Peripheral blood mononuclear cell (primary cell): ENCODE data around the genes KREMEN2, MMP25 and ZNF200.

GRCh38 chr16:2955538-2956063 lies 8.5 kb upstream of the KREMEN2 start:
- PRO-cap, 8 experiments = no peak in any of the 8 experiments

- PRO-cap, 8 experiments = no peak in any of the 8 experiments
Observed at GRCh38 chr16:2963343-2964482, at the start of gene KREMEN2. Gene KREMEN2 (plus strand): TSS chr16:2964275.

DNA sequence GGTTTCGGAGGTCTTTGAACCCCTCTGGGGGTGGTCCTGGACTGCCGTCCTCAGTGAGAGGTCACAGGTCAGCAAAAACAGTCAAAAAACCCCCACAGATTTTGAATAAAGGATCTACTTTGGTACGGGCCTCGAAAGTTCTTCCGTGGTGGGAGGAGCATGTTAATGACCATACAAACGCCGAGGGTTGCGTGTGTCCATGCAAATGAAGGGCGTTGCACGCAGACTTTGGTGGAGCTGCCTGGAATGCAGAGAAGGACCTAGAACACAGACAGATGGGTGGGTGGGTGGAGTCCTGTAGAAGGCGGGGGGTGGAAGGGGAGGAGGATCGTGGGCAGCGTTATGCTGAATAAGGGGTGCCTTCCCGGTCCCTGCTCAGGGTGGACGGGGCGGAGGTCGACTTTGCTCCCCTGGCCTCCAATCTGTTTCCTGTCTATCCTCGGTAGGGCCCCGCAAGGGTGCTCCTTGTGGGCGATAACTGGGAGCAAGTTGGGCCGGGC lies 842 bp upstream of the PAQR4 start:
- PRO-cap, 8 experiments = no peak in any of the 8 experiments

GRCh38 chr16:2977411-2978113 lies 2.7 kb downstream of the PKMYT1 start:
- PRO-cap, 8 experiments = no peak in any of the 8 experiments

- PRO-cap, 8 experiments = peak in 6 of 8 experiments; most common plus-strand start chr16:3022027 (in 4); most common minus-strand start chr16:3021832 (in 5)
Observed at GRCh38 chr16:3021364-3022150, 1.4 kb downstream of the TNFRSF12A start.

- PRO-cap, 8 experiments = peak in 5 of 8 experiments; most common plus-strand start chr16:3022385 (in 2); most common minus-strand start chr16:3022438 (in 2)
Observed at GRCh38 chr16:3022151-3023059, 1.3 kb downstream of the HCFC1R1 start.

DNA sequence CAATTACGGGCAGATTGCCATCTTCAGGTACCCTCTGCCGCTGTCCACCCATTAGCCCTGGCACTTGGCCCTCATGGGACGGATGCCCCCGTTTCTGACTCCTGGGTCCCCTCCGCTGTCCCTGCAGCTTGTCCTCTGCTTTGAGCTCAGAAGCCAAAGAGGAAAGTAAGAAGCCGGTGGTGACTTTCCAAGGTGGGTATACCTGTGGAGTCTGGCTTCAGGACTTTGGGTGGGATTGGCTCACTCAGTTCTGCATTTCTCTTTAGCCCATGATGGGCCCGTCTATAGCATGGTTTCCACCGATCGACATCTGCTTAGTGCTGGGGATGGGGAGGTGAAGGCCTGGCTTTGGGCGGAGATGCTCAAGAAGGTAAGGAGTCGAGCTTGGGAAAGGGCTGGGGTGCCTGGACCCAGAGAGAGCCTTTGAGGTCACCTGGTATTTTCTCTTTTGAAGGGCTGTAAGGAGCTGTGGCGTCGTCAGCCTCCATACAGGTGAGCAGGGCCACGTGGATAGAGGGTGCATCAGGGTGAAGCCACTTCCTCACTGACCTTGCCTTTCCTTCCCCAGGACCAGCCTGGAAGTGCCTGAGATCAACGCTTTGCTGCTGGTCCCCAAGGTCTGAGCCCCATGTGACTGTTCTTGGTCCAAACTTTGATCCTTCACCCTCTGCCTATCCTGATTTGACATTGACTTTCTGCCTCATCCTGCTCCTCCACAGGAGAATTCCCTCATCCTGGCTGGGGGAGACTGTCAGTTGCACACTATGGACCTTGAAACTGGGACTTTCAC lies 2.2 kb downstream of the THOC6 start:
- PRO-cap, 8 experiments = peak in 2 of 8 experiments; most common plus-strand start position 376 of the sequence (in 1)

- PRO-cap, 8 experiments = peak in 7 of 8 experiments; most common plus-strand start chr16:3046643 (in 6); most common minus-strand start chr16:3046177 (in 1)
Observed at GRCh38 chr16:3046004-3046801, at the start of gene MMP25. Gene MMP25 (plus strand): TSS chr16:3046561.

GRCh38 chr16:3085913-3086366 lies 13.2 kb downstream of the ZSCAN10 start:
- PRO-cap, 8 experiments = peak in 4 of 8 experiments; most common plus-strand start chr16:3086209 (in 4)

GRCh38 chr16:3159841-3160455 lies 25.1 kb downstream of the ZNF213 start:
- PRO-cap, 8 experiments = peak in 1 of 8 experiments; most common minus-strand start chr16:3159920 (in 1)

DNA sequence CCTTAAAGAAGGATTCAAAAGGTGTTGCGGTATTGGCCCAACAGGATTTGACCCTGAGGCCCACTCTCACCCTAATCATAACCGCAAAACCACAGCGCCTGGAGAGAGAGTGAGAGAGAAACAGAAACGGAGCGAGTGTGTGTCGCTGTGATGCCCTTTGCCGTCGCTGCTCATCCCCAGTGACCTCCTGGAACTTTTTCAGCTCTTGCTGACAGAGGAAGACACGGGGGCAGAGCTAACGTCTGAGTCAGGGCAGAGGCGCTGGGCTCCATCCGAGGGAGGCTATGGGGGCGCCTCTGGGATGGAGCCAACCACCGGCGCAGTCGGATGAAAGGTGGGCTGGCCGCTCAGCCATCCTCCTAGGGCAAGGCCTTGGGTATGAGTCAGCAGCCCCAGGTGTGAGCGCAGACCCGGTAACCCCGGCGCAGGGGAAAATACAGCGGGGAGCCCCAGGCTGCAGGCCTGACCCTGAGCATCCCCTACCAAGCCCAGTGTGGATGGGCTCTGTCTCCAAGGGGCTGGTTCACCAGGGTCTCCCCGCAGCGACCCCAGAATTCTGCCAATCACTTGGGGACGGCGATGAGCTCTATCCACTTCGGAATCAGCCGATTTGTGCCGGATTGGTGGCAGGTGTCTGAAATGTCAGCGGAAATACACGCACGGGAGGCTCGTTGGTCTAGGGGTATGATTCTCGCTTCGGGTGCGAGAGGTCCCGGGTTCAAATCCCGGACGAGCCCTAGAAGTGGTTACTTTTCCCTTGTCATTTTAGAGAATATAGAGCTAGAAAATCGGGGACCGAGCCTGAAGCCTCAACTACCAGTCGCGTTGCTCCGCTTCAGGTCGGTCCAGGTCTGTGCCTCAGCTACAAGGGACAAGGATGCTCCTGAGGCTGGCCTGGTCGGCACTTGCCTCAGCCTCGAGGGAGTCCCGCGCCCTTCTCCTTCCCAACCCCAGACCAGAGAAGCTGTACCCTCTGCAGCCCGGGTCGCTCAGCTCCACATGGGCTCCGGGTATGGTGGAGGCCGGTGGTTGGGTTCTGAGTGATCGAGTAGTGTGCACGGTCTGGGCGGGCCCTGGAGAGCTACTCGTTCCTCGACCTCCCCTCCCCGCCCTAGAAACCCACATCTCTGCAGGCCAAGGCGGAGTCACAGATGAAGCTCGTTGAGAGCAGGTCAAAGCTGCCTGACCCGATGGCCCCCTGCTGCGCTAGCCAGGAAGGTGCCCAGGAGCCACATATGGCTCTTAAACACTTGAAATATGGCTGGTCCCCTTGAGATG lies 37.0 kb downstream of the ZNF213 start:
- PRO-cap, 8 experiments = peak in 2 of 8 experiments; most common plus-strand start position 405 of the sequence (in 1)

- PRO-cap, 8 experiments = no peak in any of the 8 experiments
Observed at GRCh38 chr16:3175499-3175957, 40.7 kb downstream of the ZNF213 start.

GRCh38 chr16:3234920-3235743 lies at the start of gene ZNF200:
Gene ZNF200 (minus strand): TSS chr16:3235158.
- PRO-cap, 8 experiments = peak in 8 of 8 experiments; most common plus-strand start chr16:3235234 (in 5); most common minus-strand start chr16:3235126 (in 8)

DNA sequence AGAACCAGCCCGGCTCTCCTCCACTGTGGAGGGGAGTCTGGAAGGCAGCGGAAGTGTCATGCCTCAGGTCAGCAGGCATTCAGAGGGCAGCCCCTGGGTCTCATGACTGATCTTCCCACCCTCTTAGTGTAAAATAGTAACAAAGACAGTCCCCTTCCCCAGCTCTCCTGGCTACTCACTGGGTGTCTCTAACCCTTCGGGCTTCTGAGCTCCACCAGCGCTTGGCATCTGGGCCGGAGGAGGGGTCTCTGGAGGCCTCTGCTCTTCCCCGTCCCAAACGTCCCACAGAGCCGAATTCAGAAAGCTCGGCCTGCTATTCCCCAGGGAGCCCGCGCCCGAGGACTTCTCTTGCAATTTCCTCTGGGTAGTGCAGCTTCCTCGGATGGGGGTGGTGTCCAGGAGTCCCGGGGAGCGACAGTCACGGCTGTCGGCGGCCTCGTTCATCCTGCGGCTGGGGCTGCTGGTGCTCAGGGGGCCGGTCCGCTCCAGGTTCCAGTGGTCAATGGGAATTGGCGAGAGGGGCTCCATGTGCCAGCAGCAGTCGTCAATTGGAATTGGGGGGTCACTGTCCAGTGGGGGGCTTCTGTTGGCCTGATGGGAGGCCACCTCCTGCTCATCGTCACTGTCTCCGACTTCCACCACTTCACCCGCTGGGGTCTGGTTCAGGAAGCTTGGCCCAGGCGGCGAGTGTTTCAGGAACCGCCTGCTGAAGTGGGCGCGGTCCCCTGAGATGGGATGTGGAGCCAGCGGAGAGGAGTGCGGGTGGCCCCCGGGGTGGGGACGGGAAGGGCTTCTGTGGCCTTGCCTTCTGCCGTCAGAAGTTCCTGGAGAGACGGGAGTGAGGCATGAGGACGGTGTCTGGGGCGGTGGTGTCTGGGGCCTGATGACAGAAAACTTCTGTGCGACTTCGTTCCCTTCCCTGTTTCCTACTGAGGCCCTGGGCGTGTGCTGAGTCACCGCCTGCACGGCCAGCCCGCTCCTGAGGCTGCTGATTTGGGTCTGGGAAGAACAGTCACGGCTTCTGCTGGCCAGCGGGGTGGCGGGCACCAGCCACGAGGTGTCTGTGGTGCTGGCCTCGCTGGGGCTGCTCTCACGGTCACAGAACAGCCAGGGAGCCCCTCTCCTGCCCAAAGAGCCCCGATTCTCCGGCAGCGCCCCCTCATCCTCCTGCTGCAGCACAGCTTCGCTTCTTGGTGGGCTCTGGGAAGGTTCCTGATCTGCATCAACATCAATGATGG lies 12.0 kb upstream of the NLRC3 start:
- PRO-cap, 8 experiments = no peak in any of the 8 experiments

DNA sequence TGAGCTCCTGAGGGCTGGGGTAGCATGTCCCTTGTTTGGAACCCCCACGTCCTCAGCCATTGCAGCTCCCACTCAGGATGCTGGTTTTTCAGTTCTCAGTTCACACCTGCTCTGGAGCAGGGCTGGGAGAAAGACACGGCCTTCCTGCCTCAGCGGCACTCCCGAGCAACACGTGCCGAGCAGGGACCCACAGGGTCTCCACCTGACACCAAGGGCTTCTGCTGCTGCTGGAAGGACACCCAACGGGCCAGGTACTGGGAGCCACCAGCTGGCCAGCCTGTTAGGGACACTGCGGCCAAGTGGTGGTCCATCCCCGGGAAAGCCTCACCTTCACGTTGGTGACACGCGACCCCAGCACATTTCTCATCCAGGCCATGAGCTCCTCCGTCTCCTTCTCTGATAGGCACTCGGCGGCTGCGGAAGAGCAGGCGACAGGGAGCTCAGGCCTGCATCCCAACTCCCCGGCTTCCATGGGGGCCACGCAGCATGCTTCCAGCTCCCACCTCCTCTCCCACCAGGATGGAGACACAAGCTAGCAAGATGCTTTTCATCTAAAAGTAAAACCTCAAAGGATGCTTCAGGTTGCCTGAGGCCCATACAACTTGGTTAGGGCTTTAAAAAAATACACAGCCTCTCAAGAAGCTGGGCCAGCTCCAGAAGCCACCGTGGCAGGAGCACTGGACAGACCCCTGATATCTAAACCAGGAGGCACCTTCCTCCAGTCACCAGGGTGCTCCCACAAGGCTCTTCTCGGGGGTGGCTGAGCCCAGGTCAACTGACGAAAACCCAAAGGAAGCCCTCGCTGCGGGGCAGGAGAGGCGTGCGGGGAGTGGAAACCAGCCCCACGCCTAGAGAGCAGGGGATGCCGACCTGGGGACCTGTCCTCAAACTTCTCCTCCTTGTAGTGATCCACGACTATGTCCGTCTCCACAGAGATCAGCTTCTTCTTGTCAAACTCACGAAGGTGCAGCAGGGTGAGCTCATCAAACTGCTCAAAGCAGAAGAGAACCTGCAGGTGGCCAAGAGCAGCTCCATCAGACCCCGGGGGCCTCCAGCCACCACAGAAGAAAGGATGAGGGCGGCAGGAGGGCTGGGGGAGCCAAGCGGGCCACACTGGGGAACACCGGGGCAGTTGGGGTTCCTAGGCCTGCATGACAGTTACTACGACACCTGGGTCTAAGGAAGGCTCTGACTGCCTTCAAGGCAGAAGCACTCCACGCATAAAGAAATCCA lies 8.5 kb downstream of the DNASE1 start:
- PRO-cap, 8 experiments = no peak in any of the 8 experiments

DNA sequence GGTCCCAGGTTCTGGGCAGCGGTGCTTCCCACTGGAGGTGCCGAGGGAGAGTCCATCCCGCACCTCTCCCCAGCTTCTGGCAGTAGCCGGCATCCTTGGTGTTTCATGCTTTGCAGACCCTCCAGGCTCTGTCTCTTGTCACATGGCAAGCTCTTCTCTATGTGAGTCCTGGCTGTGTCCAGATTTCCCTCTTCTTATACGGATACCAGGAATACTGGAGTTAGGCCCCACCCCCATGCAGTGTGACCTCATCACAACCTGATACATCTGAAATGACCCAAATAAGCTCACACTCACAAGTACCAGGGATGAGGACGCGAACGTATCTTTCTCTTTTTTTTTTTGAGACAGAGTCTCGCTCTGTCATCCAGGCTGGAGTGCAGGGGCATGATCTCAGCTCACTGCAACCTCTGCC lies 23.3 kb downstream of the TRAP1 start:
- PRO-cap, 8 experiments = no peak in any of the 8 experiments

DNA sequence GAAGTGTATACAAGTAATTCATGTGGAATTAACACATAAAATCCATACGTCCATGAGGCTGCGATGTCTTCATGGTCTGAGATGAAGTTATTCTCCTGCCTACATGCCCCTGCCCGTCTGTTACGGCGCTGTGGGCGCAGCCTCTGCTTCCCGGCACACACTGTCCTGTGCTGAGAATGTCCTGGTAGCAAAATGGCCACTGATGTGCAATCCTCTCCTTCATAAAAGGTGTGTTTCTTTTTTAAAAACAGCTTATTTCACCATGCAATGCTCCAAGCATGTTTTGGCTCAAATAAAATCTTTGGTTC lies 5.6 kb upstream of the TRAP1 start:
- PRO-cap, 8 experiments = no peak in any of the 8 experiments

DNA sequence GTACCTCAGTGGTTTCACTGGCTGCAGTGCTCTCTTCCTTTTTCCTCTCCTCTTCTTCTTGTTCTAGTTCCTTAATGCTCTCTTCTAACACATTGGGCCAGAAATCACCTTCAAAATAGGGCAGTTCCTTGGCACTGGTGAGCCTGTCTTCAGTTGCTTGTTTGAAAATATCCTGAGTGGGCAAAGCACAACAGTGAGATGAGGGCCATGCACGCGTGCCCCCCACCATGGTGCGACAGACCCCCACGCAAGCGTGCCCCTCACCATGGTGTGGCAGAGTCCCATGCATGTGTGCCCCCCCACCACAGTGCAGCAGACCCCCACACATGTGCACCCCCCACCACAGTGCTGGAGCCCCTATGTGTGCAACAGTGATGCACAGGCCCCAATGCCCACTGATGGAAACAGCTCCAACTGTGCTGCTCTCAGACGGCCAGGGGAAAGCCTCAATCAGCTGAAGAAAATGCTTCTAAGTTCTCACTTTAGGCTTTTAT lies 18.8 kb upstream of the TRAP1 start:
- PRO-cap, 8 experiments = peak in 2 of 8 experiments; most common minus-strand start position 54 of the sequence (in 2)

GRCh38 chr16:3770376-3770950 lies 53.1 kb upstream of the TRAP1 start:
- PRO-cap, 8 experiments = peak in 3 of 8 experiments; most common minus-strand start chr16:3770749 (in 3)

GRCh38 chr16:3864152-3864351 lies 16.5 kb downstream of the CREBBP start:
- PRO-cap, 8 experiments = peak in 5 of 8 experiments; most common minus-strand start chr16:3864263 (in 4)